Tongue (tissue), 2 donors: ENCODE measurements around a stretch of chr7.

GRCh38 chr7:143299130-143300248 lies 11.3 kb downstream of the CASP2 start:
- RAMPAGE, long total RNA: no peak

GRCh38 chr7:143331468-143331909 lies 15.6 kb downstream of the CLCN1 start:
- RAMPAGE, long total RNA: no peak

DNA sequence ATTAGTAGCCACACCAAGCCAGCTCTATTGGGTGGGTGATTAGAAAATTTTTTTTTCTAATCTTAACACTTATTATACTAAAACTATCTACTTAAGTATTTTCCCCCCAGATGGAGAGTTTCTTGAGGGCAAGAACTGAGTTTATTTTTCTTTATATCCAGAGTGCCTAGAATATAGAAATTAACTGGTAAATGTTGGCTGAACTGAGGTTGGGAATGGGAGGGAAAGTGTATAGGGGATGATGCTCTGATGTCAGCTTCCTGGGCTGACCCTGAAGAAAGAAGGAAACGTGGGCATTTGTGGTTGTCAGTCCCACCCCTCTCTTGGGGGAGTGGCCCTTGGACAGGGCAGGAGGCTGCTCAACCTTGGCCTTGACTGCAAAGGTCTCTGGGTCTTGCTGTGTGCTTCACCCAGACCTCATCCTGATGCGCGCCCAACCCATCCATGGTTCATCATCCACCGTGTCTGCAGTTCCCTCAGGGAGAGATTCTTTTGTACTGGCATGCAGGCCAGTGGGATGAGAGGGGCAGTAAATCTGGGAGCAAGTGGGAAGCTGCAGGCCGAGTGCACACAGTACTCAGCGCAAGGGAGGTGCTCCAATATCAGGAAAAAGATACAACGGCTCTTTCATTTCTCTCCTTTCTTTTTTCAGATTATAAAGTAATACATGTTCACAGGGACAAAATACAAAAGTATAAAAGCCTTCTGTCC lies 4.8 kb upstream of the ZYX start:
- RAMPAGE, long total RNA: no peak

- RAMPAGE, long total RNA: no peak
Observed at GRCh38 chr7:144256097-144256663, 8.4 kb downstream of the OR2A7 start.

GRCh38 chr7:148572002-148572650 lies 18.4 kb upstream of the C7orf33 start:
- RAMPAGE, long total RNA: no peak

- RAMPAGE, long total RNA: no peak
Observed at GRCh38 chr7:148664282-148664685, 34.4 kb upstream of the CUL1 start.

DNA sequence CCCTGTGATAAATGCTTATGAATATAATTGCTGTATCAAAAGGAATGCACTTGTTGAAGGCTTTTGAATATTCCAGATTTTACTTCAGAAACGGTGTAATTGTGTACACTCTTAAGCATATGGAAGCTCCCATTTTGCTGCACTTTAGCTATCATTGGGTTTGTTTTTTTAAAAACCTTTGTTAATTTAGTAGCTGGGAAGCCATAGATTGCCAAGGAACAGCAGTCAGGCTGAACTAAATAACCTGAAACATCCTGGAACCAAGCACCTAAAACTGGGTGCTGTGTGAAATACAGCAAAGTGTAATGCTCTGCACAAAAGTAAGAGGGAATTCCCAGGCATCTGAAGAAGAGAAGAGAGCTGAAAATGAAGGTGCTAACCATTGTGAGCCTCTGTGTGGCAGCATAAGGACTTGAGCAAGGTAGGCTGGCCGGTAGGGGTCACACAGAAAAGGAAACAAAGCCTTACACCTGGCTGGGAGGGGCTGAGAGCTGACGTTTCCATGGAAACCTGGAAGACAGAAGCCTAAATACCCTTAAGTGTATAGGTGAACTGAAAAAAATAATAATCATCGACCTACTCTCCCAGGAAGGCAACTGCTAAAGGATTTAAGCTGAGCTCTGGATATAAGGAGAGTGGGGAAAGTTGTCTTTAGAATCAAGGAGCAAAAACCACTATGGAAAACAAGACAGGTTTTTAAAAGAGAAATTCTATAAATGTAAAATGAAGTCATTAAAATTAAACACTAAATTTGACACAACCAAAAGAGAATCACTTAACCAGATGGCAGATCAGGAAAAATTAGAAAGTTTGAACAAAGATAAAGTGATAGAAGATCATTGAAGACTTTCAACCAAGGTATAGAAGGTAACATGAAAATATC lies 48.6 kb downstream of the CUL1 start:
- RAMPAGE, long total RNA: no peak

DNA sequence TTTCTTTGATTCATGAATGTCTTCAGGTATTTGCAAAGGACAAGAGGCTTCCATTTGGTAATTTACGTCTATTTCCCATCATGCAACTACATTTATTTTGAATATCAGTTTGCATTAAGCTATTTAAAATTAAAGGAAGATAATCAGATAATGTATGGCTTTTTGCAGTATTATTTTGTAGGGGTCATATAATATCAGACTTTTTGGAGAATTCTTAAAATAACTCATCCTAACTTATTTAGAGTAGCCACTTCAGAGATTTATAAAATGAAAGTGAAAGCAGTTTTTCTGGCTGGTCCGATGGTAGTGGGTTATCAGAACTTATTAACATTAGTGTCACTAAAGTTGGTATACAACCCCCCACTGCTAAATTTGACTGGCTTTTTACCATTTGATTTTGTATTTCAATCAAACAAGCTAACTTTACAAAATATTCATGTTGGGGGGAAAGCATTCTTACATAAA lies 65.2 kb downstream of the PDIA4 start:
- RAMPAGE, long total RNA: no peak

DNA sequence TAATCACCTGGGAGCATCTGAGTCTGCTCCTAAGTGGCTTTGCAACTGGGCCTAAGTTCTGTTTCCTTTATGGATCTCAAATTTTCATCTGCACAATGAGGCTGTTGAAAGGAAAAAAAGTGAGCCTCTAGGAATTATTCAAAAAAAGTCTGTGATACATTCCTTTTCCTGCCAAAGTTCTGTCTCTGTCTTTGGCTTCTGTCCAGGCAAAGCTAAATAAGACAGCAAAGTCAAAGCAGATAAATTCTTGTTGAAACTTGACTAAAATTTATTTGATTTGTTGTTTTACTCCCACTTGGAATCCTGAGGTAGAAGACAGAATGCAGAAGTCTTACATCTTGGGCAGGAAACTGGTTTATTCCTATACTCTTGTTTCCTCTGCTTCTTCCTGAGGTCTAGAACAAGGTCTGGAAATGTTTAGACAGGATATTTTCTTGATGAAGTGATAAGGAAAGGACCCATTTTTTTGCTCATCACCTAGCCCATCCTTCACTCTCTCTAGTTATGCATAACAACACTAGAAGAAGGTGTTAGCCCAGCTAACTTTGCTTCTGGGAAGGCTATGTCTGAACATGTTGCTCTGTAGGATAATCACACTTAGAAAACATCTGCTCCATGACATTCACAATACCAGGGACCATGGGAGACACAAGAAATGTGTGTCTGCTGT lies 14.2 kb upstream of the ZNF282 start:
- RAMPAGE, long total RNA: no peak

DNA sequence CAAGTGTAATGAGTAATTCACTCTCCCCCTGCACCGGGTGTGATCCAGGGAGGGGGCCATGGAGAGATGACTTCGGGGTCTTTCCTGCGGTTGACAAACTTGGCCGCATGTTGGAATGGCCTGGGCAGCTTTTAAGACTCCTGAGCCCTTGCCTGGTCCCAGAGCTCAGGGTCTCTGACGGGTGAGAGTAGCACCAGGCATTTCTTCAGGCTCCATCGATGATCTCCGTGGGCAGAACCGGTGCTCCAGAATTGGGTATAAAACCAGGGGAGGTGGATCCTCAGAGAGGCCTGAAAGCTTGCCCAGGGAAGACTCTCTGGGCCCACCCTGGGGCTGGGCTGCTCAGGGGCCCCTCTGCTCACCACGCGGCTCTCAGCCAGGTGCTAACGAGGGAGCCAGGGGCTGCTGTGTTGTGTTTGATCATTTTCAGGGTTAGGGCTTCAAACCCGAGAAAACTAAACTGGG lies 912 bp downstream of the ZNF282 start:
- RAMPAGE, long total RNA: no peak

GRCh38 chr7:149225858-149227184 lies 13.1 kb upstream of the ZNF212 start:
- RAMPAGE, long total RNA: no peak

- RAMPAGE, long total RNA: no peak
Observed at GRCh38 chr7:149284737-149285620, 23.0 kb downstream of the ZNF783 start.

- RAMPAGE, long total RNA: no peak
Observed at GRCh38 chr7:149491384-149492153, 6.0 kb downstream of the ZNF746 start.

DNA sequence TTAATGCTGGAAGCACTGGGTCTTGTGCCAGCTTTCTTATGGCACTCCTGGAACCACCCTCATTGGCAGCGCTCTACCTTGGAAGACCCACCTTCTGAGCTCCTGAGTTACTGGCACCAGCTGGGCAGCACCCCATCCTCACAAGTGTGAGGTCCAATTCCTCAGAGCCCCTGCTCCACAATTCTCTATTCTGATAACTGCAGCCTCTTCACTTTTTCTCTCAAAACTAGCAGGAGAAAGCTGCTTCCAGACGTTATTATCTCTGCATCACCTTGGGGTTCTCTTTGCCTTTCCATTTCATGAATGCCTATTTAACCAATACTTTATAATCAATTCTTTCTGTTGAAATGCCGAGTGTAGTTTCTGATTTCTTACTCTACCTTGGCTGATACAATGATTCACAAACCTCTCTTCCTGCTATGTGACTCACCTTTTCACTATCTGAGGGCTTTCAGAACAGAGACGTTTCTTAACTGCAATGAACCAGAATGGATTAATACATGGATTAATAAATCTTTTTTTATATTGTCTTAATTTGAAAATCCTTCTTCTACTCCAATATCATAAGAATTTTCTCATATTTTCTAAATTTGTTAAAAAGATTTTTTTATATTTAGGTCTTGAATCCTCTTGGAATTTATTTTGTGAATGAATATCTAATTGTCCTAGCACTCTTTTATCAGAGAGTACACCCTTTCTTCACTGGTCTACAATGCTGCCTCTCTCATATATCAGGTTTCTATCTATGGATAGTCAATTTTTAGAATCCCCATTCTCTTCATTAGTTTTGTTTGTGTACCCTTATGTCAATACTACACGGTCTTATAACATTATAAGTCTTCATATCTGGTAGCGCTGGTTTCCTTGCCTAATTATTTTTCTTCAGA lies 46.4 kb upstream of the ZNF746 start:
- RAMPAGE, long total RNA: no peak

DNA sequence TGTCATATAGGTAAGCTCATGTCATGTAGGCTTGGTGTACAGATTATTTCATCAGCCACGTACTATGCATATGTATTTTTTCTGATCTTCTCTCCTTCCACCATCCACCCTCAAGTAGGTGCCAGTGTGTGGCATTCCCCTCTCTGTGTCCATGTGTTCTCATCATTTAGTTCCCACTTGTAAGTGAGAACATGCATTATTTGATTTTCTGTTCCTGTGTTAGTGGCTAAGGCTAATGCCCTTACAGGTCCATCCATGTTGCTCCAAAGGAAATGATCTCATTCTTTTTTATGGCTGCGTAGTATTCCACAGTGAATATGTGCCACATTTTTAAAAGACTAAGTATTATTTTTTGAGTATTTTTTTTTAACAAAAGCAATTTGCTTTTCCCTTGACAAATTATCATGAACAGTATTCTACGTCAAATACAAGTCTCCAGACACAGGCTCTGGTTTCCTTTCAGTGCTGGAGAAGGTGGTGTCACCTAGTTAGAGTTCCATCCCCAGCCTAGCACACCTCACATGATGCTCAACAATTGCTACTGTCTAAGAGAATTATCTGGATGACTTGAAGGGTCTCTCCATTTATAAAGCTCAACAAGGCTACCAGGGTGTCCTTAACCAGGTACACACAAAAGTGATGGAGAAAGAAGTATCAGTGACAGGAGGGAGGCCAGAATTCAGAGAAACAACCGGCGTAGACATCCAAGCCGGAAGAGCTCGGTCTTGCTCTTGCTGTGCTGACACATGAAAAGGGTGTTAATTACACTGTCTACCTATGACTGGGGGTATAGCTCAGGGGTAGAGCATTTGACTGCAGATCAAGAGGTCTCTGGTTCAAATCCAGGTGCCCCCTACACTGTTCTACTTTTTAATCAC lies 86.6 kb upstream of the ZNF746 start:
- RAMPAGE, long total RNA: no peak

DNA sequence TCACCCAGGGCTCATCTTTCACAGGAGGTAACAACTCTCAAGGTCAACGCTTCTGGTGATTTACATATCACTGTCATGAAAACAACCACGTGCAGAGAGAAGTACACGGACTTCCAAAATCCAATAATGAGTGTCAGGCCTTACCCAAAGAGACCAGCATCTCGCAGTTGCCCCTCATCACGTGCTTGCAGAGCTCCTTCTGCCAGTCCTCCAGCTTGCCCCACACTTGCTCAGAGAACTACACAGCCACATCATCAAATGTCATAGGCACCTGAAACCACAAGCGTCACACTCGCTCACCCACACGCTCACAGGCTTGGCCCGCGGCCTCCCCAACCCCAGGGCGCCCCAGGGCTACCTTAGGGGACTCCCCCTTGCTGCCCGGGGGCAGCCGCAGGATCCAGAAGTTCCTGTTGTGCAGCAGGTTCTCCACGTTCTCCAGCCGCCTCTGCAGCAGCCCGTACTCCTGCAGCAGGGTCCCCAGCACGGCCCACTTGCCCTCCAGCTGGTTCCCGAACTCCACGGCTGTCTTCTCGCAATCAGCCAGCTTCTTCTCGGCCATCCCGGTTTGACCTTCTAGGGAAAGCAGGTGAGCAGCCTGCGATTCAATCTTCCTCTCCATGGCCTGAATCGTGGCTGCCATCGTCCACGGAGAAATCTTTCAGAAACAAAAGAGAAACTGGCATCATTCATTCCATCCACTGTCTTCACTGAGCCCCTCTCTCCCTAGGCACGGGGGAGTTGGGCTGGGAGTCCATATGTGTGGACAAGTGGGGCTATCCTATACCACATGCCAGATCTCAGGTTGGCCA lies 93.6 kb upstream of the KRBA1 start:
- RAMPAGE, long total RNA: no peak

DNA sequence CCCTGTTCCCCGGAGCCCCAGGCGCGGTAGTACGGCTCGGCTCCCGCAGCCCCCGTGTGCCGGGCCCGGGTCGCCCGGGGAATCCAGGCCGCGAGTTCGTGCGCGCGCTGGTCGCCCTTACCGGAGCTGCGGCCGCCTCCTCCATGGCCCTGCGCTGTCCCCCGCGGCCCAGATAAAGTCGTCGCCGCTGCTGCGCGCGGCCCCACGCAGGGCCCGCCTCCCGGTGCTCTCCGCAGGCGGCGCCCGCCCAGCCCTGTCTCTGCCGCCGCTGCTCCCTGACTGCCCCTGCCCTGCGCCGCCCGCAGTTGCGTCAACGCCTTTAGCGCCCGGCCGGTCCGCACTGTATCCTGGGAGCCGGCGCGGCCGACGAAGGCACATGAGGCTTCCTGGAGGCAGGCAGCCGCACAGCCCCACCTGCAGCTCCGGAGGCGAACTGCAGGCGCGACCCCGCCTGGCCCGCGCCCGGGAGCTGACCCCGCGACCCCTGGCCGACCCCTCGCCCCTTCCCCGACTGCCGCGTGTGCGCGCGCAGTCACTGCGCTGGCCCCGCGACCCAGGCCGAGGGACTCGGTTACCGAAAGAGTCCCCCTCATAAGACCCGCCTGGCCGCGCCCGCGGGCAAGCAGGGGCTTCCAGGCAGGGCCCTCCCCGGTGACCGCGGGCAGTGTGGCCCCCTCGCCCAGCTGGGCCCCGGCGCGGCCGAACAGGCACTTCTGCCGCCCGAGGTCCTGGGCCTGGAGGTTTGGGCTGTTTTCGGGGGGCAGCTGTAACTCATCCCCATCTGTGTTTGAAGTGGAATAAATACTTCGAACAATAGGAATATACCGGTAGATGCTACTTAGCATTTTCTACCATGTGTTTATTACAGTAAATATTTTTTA lies 90.1 kb upstream of the KRBA1 start:
- RAMPAGE, long total RNA: no peak

GRCh38 chr7:149692291-149693209 lies 22.2 kb upstream of the KRBA1 start:
- RAMPAGE, long total RNA: no peak

DNA sequence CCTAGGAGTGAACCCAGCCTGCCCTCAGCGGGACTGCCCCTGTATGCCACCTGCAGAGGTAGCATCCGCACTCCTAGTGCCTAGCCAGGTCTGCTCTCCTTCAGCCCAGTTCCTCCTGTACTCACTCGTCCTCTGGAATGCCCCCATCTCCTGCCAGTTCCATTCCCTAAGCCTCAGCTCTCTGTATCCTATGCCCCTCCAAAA lies 8.1 kb upstream of the KRBA1 start:
- RAMPAGE, long total RNA: no peak

GRCh38 chr7:149774816-149775171 lies 1.4 kb upstream of the ZNF467 start:
- RAMPAGE, long total RNA: no peak